Pulmonary artery (tissue), 1 donor: ENCODE data around the genes SSR1 and SNRNP48.

GRCh38 chr6:6612428-6612927 lies 24.0 kb downstream of the LY86 start:
- PRO-cap, result no peak

GRCh38 chr6:6688269-6688813 lies 99.8 kb downstream of the LY86 start:
- PRO-cap, result no peak

- PRO-cap, result no peak
These were observed 158.0 kb downstream of the LY86 start for GRCh38 chr6:6746339-6747048.

GRCh38 chr6:6858497-6859150 lies 249.1 kb upstream of the RREB1 start:
- PRO-cap, result no peak

GRCh38 chr6:6975648-6976197 lies 132.0 kb upstream of the RREB1 start:
- PRO-cap, result no peak

- PRO-cap, result no peak
These were observed 56.5 kb upstream of the RREB1 start for GRCh38 chr6:7051202-7051737.

- PRO-cap, result no peak
These were observed 81.6 kb downstream of the SSR1 start for GRCh38 chr6:7231499-7231776.

DNA sequence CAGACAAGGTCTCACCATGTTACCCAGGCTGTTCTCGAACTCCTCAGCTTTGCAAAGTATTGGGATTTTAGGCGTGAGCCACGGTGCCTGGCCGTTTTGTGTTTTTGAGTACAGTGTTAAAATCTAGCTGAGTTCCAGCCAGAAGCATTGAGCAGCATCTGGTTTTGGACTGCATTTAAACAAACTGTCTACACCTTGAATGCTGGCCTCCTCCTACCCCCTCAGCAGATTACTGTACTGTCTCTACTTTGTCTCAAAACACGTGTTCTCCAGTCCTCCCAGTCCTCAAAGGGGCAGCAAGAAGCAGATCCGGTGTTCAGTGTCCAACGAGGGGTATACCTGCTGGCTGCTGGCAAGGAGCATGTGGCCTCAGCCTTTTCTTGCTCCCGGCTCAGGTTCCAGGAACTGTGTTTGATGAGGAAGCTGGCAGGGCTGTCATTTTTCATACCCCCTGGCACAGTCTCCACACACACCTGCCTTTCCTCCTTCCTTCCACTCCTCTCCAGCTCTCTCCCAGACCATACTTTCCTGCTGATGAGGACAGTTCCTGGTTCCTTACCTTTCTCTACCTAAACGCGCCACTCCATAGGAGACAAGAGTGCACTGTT lies 77.4 kb downstream of the SSR1 start:
- PRO-cap, result no peak

- PRO-cap, result no peak
These were observed 71.2 kb downstream of the SSR1 start for GRCh38 chr6:7241503-7242420.

GRCh38 chr6:7260437-7261603 lies 52.2 kb downstream of the SSR1 start:
- PRO-cap, result unidirectional peak, plus-strand start at chr6:7261336; bidirectional peak, plus-strand start at chr6:7261486, minus-strand start at chr6:7261393

- PRO-cap, result bidirectional peak, plus-strand start at chr6:7313385, minus-strand start at chr6:7313155
These were observed at the start of gene SSR1 for GRCh38 chr6:7312869-7313651. Gene SSR1, minus strand, starts transcription at chr6:7313199.

- PRO-cap, result no peak
These were observed 34.3 kb upstream of the SSR1 start for GRCh38 chr6:7346873-7348143.

DNA sequence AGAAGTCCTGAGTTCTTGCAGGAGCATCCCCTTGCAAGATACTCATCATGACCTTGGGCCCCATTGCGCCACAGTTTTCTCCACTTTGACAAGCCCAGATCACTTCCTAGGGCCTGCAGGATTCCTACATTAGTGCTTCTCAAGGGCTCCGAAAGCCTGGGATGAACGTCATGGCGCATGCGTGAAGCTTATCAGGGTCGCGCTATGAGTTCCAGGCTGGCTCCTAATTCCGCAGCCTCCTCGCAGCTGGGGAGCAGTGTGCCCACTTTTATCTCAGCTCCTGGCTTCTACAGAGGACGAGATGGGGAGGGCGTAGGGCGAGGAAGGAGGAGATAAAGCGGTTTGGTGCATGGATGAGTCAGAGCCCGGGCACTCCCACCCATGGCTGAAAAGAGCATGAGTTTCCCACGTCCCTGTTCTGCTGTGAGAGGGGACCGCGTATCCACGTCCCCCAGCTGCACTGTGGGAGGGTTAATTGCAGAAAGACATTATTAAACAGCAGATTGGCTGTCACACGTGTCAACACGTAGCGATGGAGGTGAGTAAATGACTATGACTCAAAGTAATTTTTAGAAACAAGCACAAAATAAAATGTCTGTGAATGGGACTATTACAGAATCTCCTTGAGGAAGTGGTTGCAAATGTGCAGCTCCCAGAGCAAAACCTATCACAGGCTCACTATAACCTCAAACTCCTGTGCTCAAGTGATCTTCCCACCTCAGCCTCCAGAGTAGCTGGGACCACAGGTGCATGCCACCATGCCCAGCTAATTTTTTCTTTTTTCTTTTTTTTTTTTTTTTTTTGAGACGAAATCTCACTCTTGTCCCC lies 72.9 kb upstream of the DSP start:
- PRO-cap, result no peak

DNA sequence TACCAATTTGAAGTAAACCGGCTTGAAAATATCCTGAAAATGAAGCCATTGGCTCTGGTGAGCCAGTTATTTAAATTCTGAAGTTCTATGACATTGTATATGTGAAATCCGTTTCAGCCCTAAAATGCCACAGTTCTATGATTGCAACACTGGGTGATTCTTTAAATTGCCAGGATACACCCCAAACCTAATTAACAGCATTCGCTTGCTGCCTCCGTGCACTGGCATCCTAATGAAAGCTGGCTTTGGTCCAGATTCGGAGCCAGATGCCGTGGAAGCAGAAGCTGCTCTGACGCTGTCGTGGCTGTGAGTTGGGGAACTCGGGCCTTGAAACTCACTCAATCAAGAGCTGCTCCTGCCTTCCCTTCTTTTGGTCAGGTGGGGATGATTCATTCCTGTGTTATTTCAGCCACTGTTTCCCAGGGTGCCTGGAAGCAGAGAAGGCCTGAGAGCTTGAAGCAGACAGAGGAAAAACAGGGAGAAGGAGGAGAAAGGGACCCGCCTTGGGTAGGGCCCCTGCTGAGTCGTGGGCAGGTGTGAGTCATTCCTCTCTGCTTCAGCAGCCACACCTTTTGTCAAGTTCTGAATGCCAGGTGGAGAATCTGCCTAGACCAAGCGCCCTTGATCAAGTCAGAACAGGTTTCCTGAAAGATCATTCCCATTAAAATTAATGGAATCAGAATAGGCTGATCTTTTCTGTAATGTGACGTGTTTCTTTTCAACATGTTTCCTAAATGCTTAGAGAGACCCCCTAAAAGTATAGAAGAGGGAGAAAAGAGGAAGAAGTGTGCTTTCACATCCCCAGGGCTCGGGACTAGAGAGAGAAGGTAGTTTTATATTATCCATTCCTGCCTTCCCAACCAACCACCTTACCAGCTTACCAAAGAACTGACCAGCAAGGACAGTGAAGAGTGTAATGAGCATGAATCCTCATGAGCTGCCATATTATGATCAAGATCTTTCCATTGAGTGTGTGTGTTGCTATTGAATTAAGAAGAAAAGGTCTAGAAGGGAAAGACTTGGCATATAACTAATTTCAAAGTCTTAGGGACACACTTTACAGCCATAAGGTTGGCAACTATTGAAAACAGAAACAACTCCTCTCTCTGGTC lies 36.0 kb upstream of the DSP start:
- PRO-cap, result no peak

GRCh38 chr6:7532818-7533248 lies 8.6 kb upstream of the DSP start:
- PRO-cap, result no peak

- PRO-cap, result no peak
These were observed 2.7 kb downstream of the DSP start for GRCh38 chr6:7543849-7544908.

DNA sequence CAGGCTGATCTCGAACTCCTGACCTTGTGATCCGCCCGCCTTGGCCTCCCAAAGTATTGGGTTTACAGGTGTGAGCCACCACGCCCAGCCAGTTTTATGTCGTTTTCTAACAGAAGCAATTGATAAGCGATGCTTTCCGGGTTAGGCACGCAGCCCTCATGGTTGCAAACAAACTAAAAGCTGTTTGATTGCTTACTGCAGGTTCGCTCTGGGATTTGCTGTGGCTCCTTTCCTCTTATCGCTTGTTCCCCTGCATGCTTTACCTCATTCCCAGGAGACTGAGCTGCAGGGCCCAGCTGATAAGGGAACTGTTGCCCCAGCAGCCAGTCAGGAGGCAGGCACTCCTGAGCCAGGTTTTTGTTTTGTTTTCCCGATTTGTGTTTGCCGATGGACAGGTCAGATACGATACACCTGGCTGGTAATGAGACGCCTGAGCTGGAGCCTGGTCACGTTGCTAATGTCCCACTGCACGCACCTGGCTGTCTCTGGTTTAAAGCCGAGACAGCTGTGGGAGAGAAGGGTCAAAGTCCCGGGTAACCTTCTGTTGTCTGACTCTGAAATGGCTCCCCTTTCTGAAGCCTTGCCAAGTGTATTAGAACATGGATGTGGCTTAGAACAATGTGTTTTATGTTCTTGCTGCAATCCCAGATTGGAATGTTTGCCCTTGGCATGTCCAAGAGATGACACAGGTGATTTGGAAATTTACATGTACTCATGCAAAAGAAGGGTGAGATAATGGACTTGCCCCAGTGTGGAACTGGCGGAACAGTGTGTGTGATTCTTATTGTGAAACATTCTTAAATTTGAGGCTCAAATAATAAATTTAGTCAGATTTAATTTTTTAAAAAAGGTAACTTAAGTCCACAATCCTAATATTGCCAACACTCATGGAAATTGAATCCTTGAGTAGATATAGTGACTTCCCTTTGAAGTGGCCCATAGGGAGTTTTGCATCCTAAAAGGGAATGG lies 20.0 kb downstream of the DSP start:
- PRO-cap, result no peak

DNA sequence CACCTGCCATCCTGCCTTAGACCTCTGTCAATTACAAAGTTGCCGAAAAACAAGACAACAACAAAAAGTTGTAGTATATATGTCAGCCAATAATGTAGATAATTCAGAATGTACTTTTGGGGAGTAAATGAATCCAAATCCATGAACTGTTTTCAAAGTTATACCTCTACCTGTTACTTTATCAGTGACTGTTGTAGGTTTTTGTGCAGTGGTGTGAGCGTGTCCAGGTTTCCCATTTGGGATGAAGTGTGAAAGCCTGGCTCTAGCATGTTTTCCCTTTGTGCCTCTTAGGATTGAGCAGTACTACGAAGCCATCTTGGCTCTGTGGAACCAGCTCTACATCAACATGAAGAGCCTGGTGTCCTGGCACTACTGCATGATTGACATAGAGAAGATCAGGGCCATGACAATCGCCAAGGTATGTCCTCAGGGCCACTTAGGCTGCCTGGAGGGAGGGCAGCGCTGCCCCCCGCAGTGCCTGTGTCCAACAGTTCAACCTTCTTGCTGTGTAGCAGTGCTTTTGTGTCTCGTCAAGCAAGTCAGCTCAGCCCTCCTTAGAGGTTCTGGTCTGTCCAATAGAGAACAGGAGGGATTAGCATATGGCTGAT lies 19.7 kb upstream of the SNRNP48 start:
- PRO-cap, result no peak

GRCh38 chr6:7582532-7583383 lies 7.2 kb upstream of the SNRNP48 start:
- PRO-cap, result no peak

DNA sequence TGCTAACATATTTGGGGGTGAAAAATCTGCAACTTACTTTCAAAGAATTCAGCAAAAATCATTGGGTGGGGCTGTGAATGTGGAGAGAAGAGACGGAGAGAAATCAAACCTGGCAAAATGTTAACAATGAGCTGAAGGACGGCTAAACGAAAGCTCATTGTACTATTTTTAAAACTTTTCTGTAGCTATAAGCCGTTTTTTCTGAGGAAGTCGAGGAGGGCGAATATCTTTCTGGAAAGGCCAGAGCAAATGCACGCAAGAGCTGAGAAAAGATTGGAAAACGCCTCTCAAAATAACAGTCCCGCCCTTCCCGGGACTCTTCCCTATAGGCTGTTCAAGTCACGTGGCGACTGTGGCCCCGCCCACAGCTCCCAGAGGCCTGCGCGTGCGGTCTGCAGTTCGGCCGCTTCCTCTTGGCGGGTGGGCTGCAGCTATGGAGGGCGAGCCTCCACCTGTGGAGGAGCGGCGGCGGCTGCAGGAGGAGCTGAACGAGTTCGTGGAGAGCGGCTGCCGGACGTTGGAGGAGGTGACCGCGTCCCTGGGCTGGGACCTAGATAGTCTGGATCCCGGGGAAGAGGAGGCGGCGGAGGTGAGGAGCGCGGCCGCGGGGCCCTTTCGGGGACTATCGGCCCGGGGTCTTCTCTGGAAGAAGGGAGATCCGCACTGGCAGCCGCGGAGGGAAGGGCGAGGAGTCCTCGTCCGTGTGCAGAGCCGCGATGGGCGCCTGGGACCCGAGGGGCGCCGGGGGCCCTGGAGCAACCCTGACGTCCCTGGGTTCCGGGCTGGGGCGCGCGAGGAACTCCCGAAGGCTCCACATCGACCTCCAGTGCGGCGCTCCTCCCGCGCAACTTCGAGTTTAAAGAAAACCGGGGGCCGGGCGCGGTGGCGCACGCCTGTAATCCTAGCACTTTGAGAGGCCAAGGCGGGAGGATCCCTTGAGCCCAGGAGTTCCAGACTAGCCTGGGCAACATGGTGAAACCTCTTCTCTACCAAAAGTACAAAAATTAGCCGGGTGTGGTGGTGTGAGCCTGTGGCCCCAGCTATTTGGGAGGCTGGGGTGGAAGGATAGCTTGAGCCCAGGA lies at the start of gene SNRNP48:
TSS of gene SNRNP48 (plus strand) at position 374 of the 1,082 bp plus-strand sequence.
- PRO-cap, result unidirectional peak, plus-strand start at position 374 of the sequence